ENCODE results near the genes TENT5D and TGIF2LX.

GRCh38 chrX:77681910-77682827, 103.8 kb downstream of the ATRX start:
- PRO-cap = no peak
- CAGE, long polyA plus RNA = no peak

- PRO-cap = no peak
- CAGE, long polyA plus RNA = no peak
Measured at GRCh38 chrX:77683265-77684073, 102.5 kb downstream of the ATRX start.

GRCh38 chrX:77822532-77823214, 36.7 kb upstream of the ATRX start:
- PRO-cap = no peak
- CAGE, long polyA plus RNA = no peak

- PRO-cap = no peak
- CAGE, long polyA plus RNA = no peak
Measured at GRCh38 chrX:78118566-78119219, 14.6 kb downstream of the PGK1 start.

- PRO-cap = no peak
- CAGE, long polyA plus RNA = no peak
Measured at GRCh38 chrX:78125485-78126763, 13.5 kb downstream of the TAF9B start.

GRCh38 chrX:79147714-79148192, 3.3 kb downstream of the GPR174 start:
- PRO-cap = no peak
- CAGE, long polyA plus RNA = no peak

GRCh38 chrX:79262763-79262962, 104.5 kb downstream of the ITM2A start:
- PRO-cap = no peak
- CAGE, long polyA plus RNA = no peak

DNA sequence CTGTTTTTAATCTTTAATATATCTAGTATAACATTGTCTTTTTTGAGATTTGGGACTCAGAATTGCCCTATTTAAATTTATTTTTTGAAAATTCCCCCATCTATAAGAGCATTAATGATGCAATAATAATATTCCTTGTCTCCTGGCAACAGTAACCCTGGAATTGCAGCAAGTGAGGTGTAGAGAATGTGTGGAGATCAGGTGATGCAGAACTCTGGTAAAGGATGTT, at the start of gene TENT5D:
Gene TENT5D (plus strand): TSS at position 166 of the 229 bp plus-strand sequence.
- PRO-cap = no peak
- CAGE, long polyA plus RNA = no peak

DNA sequence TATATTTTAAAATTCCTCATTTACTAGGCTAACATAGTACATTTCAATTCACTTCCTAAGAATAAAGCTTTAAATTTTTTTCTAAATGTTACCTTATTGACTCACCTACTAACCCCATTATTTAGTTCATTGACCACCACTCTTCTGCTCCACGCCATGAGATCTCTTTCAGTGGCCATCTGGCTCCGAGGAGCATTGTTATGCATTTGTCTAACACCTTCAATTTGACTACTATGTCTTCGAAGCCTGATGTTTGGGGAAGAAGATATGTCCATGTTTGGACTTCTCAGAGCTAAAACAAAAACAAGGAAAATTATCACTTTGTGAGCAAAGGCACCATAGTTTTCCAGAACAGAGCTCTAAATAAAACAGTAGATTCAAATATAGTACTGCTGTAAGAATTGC, 92.2 kb downstream of the BRWD3 start:
- PRO-cap = no peak
- CAGE, long polyA plus RNA = no peak

DNA sequence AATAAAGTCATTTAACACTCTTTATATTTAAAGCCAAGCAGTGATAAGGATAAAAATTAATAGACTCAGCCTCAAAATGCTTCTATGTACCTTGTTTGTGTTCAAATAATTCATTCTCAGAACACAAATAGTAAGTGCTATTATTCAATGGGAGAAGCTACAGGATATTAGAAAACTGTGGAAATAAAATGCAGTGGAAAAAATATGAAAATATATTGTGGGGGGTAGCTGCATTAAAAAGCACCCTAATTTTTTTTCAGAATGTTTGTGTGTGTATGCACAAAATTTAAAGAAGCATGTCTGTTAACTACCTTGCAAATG, 11.5 kb upstream of the POU3F4 start:
- PRO-cap = no peak
- CAGE, long polyA plus RNA = no peak

GRCh38 chrX:85529104-85529645, 149.7 kb upstream of the POF1B start:
- PRO-cap = no peak
- CAGE, long polyA plus RNA = no peak

DNA sequence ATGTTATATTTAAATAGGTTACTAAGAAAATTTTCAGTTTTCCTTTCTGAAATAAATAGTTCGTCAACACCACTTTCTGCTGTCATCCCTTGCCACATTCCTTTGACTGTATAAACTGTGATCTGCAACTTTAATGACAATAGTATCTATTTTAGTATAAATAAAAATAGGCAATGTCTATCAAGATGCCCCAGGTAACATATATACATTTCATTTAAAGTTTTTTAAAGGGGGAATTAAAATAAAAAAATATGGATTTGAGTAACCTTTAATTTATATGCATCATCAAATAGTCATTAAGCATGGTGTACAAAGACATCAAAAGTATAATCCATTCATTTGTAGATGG, 629.4 kb downstream of the DACH2 start:
- PRO-cap = no peak
- CAGE, long polyA plus RNA = no peak

- PRO-cap = no peak
- CAGE, long polyA plus RNA = no peak
Measured at GRCh38 chrX:88612922-88613690, 133.9 kb upstream of the CPXCR1 start.

DNA sequence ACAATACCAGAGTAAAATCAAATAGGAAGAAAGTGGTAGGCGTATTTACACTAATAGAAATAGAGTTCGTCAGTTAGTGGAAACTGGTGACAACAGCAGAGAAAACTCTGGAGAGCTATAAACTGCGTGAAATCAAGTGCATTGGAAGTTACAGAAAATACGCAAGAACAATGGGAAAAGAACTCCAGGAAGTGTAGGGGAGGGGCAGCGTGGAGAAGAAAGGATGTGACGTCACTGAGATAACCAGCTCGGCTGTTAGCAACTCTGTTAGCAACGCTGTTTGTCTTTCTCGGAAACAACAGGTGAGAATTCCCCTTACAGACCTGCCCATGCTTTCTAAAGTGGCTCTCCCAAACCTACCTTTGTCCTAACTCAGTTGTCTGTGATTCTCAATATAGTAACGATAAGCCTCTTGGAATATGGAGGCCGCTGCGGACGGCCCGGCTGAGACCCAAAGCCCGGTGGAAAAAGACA, at the start of gene TGIF2LX:
Gene TGIF2LX (plus strand): TSS at position 242 of the 474 bp plus-strand sequence.
- PRO-cap = no peak
- CAGE, long polyA plus RNA = no peak

GRCh38 chrX:90271517-90271716, 349.7 kb downstream of the TGIF2LX start:
- PRO-cap = no peak
- CAGE, long polyA plus RNA = no peak

DNA sequence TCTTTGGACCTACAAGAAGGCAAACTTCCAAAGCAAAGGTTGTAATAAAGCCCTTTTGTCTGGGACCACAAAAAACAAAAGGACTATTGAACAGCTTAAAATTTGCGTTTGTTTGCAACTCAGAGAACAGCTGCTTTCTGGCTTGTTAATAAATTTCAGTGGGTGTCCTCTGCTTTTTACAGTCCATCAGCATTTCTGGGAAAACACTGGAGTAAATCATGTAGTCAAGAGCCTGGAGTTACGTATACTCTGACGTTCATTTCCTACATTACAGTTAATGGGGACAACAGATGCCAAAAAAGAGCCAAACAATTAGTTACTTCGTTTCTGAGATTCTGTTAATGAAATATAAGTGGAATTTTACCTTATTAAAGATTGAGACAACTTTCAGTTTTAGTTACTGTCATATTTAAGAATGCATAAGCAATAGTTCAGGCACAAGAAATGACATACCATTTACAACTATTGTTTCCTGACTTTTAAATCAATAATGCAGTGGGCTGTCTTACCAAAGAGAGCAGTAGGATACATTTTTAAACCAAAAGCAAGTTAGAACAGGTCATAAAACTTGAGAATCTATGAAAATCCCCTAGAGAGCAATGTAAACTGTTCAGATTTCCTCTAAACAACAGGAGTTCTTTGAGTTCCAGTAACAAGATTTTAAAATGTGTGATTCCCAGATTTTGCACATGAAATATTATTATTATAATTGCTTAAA, 439.4 kb upstream of the DIAPH2 start:
- PRO-cap = no peak
- CAGE, long polyA plus RNA = no peak

DNA sequence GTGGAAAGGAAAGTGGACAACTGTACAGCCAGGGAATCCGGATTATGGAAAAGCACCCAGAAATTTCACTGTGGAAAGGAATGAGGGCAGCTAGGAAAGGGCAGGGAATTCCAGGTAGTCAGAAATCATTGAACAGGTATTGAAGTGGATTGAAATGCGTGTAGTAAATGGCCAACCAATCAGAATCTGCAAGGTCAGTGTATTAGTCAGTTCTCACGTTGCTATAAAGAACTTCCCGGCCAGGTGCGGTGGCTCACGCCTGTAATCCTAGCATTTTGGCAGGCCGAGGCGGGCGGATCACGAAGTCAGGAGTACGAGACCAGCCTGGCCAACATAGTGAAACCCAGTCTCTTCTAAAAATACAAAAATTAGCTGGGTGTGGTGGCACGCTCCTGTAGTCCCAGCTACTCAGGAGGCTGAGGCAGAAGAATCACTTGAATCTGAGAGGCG, 219.5 kb upstream of the DIAPH2 start:
- PRO-cap = no peak
- CAGE, long polyA plus RNA = no peak

- PRO-cap = no peak
- CAGE, long polyA plus RNA = no peak
Measured at GRCh38 chrX:97157988-97158573, 274.4 kb downstream of the RPA4 start.

- PRO-cap = no peak
- CAGE, long polyA plus RNA = no peak
Measured at GRCh38 chrX:100417477-100418215, 7.6 kb upstream of the PCDH19 start.

GRCh38 chrX:100829781-100830295, 9.6 kb downstream of the CSTF2 start:
- PRO-cap = bidirectional peak, plus-strand start at chrX:100830001, minus-strand start at chrX:100829960
- CAGE, long polyA plus RNA = no peak

All from B cell (primary cell).